ENCODE measurements around a stretch of chr7.

- PRO-cap, 3 experiments: no peak in any of the 3 experiments
Observed at GRCh38 chr7:158782746-158783468, 46.4 kb downstream of the ESYT2 start.

DNA sequence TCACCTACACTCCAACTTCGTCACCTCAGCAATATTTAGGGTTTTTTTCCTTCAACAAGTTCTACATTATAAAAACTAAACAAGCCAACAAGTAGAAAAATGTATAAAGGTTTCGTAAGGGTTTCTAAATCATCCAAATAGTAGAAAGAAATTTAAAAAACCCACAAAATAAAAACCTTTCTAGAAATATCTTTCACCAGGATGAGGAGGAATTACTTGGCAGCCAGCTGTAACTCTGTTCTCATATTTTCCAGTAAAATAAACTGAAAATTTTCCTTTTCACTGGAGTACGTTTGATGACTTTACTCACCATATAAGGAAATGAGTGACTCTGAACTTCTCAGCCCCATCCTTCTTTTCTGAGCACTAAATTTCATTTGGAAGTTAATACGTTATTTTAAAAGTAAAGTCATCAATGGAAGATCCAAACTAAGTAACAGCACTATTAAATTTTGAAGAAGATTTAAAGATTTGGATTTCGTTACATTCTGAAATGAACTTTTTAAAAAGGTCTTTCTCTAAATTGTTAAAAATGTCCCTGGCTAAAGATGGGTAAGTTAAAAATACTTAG, 43.5 kb downstream of the ESYT2 start:
- PRO-cap, 3 experiments: no peak in any of the 3 experiments

GRCh38 chr7:158824037-158824520, 5.2 kb downstream of the ESYT2 start:
- PRO-cap, 3 experiments: no peak in any of the 3 experiments

DNA sequence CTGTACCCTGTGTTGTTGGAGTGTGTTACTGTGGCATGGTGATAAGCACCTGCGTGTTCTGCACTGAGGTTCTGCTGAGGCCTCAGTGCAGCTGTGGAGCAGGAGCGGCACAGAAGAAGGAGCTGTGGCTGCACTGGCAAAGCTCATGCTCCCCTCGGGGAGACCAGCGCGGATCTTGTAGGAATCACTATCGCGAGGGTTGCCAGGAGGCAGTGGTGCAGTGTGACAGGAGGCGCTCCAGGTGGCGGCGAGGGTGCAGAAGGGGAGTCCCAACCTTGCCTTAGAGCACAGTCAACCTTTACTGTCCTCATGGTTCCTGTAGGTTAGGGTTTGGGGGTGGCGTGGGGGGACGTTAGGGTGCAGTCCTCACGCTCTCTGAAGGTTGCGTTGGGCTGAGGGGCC, 11.0 kb downstream of the DYNC2I1 start:
- PRO-cap, 3 experiments: no peak in any of the 3 experiments

- PRO-cap, 3 experiments: no peak in any of the 3 experiments
Observed at GRCh38 chr7:158911848-158912047, 55.4 kb downstream of the DYNC2I1 start.

GRCh38 chr7:158937605-158938339, 81.4 kb downstream of the DYNC2I1 start:
- PRO-cap, 3 experiments: no peak in any of the 3 experiments

- PRO-cap, 3 experiments: no peak in any of the 3 experiments
Observed at GRCh38 chr7:158957397-158957910, 101.1 kb downstream of the DYNC2I1 start.

DNA sequence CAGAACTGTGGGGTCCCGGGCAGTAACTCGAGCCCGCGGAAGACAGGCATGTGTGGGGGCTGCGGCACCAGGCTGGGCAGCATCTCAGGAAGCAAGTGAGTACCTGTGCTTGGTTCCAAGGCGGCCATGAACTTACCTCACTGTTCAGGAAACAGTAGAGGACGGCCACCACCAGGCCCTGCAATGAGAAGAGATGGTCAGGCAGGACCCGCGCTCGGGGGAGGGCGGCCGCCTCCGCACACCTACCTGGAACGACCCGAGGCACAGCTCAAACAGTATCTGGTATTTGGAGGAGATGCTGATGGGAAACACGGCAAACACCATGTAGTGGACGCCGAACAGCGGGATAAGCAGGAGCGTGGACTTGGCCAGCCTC, 113.0 kb downstream of the VIPR2 start:
- PRO-cap, 3 experiments: no peak in any of the 3 experiments

DNA sequence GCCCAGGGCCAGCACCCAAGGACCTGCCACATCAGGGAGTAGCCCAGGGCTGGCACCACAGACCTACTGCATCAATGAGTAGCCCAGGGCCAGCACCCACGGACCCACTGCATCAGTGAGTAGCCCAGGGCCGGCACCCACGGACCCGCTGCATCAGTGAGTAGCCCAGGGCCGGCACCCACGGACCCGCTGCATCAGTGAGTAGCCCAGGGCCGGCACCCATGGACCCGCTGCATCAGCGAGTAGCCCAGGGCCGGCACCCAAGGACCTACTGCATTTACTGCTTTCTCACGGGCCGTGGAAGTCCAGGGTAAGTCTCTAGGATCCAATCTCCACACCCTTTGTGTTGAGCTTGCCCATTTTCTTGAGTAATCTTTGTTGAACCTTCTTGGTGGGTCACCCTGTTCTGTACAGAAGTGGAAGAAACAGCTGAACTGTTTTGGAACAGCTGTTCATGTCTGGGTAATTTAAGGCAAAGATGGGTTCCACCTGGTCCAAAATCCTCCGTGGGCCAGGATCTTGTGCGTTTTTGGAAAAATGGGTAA, 69.0 kb downstream of the VIPR2 start:
- PRO-cap, 3 experiments: no peak in any of the 3 experiments

All from Metastatic Breast Carcinoma in the Ovary (tissue), 3 donors.